ENCODE results near the gene SPATA31A3.

DNA sequence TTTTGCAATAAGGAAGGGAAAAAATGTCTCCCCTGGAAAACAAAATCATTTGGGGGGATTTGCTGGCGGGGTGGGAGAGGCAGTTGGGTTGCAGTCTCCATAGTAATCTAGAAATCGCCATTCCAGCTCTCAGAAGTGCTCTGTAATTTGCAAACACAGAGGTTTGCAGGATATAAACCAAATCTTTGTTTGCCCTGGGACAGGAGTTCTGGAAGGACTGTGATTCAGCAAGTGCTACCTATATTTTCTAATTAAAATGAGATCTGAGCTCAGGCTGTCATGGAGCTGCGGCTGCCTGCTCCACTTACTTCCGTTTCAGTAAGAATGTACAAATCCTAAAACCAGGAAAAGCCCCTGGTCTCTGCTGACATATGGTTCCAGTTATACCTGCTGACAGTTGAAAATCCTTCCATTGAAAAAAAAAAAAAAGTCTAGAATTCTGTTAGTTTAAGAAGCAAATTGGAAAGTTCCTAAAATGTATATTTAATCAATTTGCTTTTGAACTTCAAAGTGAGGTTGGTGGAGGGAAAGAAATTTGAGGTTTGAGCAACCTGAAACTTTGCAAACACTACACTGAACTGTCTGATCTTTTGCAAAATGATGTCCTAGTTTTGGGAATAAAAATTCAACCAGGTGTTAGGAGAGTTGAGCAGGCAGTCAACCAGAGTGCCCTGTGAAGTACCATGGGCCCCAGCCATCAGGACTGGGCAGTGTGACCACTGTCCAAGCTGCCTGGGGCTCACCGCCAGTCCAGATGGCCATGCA lies 50.8 kb downstream of the SHB start:
- RRBS: no CpG with 5 or more reads among the region's 5 CpGs

DNA sequence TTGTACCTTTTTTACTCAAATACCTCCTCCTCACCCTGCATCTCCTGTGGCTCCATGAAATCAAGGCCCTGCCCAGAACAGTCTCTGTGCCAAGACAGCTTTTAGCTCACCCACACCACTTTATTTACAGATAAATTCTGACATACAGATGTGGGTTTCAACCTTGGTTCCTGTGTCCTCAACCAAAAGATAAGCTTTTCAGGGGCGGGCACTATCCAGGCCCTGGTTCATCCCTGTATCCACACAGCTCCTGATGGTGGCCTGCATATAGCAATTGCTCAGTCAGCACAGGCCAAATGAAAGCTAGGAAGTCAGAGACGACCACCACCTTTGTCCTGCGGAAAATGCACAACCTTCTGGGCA lies 8.3 kb downstream of the SHB start:
- RRBS: no CpG with 5 or more reads among the region's 3 CpGs

DNA sequence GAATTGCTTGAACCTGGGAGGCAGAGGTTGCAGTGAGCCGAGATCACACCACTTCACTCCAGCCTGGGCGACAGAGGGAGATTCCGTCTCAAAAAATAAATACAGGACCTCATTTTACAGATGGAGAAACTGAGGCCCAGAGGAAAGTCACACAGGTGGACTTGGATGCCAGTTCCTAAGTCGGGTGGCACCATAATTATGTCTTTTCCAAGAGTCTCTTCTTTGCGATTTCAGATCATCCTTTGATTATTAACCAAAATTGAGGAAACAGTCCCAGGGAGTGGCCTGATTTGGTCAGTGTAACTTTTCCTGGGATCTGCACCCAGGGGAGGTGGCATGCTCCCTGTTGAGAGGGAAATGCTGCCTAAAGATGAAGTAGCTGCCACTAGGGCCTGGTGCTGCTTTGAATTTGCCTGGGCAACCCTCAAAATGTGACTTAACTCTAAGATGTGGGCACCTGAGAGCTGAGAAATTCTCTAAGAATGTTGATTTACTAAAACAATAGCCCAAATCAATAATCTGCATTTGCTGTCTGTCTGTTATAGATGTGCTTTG lies 1.3 kb upstream of the SHB start:
- RRBS: no CpG with 5 or more reads among the region's 5 CpGs

DNA sequence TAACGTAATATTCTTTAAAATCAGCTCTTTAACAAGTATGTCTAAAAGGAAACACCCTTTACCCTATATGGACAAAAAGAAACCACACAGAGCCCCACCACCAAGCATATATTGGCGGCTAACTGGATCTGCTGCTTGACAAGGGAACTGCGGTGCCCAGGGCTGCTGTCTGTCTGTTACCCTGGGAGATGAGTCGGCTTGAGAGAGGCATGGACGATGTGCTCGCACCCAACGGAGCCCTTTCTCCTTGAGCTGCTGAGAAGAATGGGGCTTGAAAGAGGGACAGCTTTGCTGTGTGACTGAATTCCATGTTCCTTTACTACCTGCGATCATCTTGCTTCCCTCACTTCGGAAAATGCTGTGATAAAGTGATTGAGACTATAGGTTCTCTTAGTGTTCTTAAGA lies 158.7 kb upstream of the SHB start:
- RRBS: no CpG with 5 or more reads among the region's 9 CpGs

DNA sequence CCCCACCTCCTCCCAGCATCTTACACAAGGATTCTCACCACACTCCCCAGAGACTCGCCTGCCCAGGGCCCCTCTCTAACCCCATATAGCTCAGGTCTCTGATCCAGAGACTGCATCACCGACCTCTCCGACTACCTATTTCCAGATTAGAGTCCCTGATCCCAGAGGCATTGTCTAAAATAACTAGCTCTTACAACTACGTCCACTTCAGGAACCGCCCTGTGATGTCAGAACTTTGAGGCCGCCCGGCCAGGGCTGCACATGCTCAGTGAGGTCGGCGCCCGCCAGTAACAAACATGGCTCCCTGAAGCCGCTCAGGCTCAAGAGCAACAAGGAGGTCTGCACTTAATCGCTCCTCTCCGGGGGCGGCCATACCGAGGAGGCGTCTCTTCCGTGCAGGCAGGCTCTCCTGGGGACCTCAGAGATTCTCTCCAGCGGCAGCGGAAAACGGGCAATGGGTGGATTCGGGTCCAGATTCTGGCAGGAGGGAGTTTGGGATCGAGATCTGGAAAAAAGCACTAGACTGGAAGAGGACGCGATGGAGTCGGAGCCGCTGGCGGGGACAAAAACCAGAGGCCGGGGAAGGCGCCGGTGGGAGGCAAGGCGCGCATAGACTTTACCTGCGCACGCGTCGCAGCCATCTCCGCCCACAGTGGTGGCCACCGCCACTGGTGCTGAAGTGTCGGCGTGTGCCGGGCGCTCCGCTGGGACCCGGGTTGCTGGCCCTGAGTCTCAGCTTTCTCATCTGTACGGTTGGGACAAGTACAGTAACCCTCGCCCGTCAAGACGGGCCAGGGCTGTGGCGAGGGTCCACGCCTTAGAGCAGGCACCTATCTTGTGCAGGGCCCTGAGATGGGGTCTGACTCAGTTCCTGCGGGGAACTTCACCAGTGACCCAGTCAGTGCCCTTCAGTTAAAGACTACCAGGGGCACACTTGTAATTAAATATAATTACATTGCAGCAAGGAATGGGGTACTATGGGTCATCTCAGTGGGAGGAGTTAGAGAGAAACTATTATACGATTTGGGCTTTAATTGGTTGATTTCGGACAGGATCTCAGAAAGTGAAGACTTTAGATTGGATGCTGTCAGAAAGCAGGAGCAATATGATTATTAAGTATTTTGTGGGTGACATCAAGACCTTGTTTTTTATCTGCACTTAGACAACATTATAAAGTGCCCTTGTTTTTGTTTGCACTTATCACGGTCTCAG lies 454.0 kb downstream of the SPATA31A1 start:
- RRBS: 34% methylated on average over 4 of the region's 54 CpGs

DNA sequence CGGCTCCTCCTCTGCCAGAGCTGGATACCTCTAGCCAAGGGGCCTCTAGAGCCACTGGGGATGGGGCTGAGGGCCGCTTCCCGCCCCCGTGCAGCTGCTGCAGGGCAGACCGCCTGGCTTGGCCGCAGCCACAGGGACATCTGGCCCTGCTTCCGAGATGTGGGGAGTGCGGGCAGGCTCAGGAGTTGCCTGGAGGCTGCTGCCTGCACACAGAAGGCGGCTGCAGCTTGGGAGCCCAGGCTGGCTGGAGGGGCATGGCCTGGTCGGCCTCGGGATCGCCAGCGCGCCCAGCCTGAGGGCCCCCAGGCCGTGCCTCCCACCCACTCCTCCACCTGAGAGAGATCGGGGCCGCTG lies 80.0 kb upstream of the ZNG1F start:
- RRBS: no CpG with 5 or more reads among the region's 17 CpGs

DNA sequence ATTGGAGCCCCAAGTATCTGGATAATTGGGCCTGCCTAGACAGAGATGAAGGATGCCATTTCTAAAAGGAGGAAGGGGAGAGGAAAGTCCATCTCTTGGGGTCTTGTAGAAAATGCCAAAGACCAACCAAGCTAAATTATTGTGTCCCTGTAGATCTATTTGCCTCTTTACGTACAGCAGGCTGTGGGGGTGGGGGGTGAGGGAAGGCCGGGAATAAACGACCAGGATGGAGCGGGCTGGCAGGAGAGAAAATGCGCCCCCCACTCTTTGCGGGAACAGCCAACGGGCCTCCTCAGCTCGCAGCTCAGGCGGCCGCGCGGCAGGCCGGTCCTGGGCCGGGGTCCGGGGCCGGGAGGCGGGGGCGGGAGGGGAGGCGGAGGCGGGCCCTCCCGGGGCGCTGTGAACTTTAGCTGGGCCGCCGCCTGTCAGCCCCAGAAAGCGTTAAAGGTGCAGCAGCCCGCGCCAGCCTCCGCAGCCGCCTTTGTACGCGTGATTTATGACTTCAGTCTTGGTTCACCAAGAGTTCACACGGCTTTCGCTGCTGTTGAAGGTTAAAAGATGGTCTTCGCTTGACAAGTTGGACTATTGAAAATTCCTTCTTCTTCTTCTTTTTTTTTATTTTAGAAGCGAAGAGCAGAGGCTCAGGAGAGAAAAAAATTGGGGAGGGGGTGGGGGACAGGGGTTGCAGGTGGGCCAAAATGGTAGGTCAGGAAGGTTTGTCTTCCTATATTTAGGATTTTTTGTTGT lies 466.0 kb upstream of the ZNG1F start:
- RRBS: no CpG with 5 or more reads among the region's 35 CpGs

GRCh38 chr9:41741245-41741546 lies 388.0 kb downstream of the CNTNAP3B start:
- RRBS: no CpG with 5 or more reads among the region's 5 CpGs

GRCh38 chr9:43117467-43117871 lies 934.0 kb downstream of the SPATA31A6 start:
- RRBS: no CpG with 5 or more reads among the region's 7 CpGs

DNA sequence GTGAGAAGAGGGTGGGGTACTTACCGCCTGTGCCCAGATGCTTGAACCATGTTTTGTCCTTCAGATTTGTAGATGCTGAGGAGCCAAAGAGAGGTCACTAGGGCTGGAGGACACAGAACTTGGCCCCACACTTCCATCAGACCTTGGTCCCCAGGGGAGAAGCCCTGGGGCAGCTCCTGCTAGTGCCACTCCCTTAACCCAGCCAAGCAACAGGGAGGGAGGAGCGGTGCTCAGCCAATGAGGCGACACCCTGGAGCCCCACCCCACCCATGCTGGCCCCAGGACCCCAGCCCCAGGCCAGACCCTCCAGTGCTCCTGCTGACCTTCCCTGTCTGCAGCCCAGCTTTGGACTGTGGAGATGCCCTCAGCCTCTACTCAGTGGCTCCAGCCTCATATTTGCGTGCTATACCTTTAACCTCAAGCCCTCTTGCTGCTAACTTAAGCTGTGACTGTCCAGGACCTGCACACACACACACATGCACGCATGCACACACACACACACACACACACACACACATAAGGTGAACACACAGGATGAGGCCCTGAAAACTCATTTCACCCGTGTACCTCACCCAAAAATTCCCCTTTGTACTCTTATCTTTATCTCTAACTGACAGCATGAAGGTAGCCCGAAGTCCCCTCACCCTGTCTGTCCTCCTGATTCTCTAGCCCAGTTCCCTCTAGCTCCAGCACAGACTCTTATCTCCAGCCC lies 942.6 kb downstream of the SPATA31A6 start:
- RRBS: no CpG with 5 or more reads among the region's 7 CpGs

DNA sequence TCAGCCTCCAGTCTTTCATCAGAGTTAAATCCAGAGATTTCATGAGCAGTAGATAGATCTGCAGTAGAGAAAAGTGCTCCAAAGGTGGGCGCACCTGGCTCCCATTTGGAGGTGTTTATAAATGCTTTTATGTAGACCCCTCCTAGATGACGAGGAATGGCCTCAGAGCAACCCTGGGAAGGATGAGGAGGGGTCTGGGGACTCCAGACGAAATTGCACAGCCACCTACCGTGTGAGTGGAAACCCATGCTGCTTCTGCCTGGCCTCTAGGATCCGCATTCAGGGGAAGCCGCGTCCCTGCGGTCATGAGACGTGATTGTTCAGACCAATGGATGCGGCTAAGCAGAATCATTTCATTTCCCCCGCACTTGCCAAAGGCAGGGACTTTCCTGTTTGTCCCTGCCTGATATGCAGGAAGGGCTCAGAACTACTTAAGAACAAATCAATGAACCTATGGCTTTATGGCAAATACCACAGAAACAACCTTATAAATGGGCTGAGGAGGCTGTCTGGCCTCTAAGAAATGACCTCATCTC lies 364.8 kb downstream of the SPATA31A7 start:
- RRBS: no CpG with 5 or more reads among the region's 11 CpGs

DNA sequence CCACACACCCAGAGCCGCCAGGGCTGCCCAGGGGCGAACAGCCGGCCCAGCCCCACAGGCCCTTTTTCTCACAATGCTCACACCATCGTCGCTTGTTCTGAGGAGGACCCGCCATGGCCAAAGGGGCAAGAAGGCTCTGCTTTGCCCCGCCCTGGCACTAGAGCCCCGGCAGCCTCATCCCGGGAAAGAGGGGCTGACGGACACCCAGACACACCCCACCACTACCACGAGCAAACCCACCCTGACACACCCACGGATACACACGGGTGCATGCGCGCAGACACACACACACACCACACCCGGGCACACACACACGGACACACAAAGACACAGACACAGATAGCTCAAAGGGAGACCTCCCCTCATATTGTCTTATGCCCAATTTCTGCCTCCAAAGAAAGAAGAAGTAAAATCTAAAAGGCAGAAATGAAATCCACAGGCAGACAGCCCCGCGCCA lies 1610.7 kb downstream of the SPATA31A7 start:
- RRBS: no CpG with 5 or more reads among the region's 19 CpGs

DNA sequence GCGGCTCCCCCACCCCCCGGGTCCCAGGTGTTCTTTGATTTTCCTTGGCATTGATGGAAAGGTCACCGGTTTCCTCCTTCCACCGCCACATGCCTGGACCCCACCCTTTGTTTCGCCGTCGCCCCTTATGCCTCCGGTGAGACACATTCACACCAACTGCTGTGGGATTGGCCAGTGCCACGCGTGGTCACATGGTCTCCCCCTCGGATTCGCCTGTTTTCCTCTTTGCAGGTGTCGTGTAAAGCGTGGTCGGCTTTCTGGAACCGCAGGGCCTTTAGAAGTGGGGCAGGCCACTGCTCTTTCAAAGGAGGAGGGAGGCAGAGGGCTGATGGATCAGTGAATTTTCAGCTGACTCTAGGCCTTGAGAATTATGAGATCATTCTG lies 101.2 kb upstream of the FOXD4L5 start:
- RRBS: no CpG with 5 or more reads among the region's 16 CpGs

- RRBS: no CpG with 5 or more reads among the region's 7 CpGs
Observed at GRCh38 chr9:66992383-66992714, at the start of gene SPATA31A3. Gene SPATA31A3, minus strand, starts transcription at chr9:66992550.

- RRBS: no CpG with 5 or more reads among the region's 2 CpGs
Observed at GRCh38 chr9:68529657-68530267, 10.9 kb downstream of the TMEM252 start.

DNA sequence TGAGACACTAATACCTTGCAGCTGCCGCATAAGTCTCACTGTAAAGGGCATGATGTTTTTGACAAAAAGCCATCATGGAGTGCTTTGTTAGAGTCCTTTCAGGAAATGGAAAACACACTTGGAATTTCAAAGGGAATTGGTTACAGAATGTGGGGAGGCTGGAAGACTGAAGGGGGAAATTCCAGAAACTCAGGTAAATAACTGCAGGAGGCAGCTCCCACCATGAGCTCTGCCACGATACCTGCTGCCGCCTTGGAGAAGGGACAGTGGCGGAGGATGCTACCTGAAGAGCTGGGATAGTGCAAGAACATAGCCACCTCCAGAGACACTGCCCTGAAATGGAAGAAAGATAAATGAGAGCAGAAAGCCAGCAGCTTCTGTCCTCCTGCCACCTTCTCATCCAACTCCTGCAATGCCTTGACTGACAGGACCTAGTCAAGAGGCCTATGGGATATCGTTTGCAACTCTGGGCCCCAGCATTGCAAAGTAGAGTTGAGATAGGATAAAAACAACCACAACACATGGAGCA lies 66.8 kb downstream of the PRKACG start:
- RRBS: no CpG with 5 or more reads among the region's 5 CpGs

GRCh38 chr9:68973684-68974089 lies 40.2 kb downstream of the PRKACG start:
- RRBS: no CpG with 5 or more reads among the region's 4 CpGs

DNA sequence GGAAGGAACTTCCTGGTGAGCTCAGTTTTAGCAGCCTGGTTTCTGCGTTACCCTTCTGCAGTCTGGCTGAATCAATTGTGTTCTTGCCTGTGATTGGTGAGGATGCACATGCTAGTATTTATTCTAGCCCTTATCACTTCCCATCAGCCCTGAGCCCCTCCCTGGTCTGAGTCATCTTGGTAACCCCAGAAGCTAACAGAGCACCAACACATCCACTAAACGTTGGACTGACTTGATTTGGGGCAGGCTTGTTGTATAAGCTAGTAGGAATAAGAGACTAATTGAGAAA lies 6.6 kb downstream of the TJP2 start:
- RRBS: no CpG with 5 or more reads among the region's 2 CpGs

GRCh38 chr9:69192182-69192587 lies 18.1 kb downstream of the TJP2 start:
- RRBS: no CpG with 5 or more reads among the region's 3 CpGs

DNA sequence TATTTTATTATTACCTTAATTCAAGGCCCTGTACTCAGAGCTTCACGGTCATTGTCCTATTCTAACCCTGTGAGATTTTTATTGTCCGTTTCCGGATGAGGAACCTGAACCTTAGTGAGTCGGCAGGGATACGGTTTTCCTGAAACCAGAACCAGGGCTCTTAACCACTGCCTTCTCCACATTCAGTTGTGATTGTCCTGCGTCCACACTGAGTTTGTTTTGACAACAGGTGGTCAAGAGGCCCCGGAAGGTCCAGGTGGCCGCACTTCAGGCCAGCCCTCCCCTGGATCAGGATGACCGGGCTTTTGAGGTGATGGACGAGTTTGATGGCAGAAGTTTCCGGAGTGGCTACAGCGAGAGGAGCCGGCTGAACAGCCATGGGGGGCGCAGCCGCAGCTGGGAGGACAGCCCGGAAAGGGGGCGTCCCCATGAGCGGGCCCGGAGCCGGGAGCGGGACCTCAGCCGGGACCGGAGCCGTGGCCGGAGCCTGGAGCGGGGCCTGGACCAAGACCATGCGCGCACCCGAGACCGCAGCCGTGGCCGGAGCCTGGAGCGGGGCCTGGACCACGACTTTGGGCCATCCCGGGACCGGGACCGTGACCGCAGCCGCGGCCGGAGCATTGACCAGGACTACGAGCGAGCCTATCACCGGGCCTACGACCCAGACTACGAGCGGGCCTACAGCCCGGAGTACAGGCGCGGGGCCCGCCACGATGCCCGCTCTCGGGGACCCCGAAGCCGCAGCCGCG lies 46.8 kb downstream of the TJP2 start:
- RRBS: 97% methylated on average over 22 of the region's 58 CpGs

Data from SK-N-MC (cell line).